ENCODE results near the gene LBHD2.

- PRO-cap: no peak
These were observed 15.3 kb downstream of the DYNC1H1 start for GRCh38 chr14:101979607-101980225.

GRCh38 chr14:101997011-101997388 is 32.6 kb downstream of the DYNC1H1 start:
- PRO-cap: no peak

- PRO-cap: no peak
These were observed 47.5 kb downstream of the WDR20 start for GRCh38 chr14:102186971-102187754.

GRCh38 chr14:102418364-102418888 is 55.7 kb downstream of the TECPR2 start:
- PRO-cap: no peak

DNA sequence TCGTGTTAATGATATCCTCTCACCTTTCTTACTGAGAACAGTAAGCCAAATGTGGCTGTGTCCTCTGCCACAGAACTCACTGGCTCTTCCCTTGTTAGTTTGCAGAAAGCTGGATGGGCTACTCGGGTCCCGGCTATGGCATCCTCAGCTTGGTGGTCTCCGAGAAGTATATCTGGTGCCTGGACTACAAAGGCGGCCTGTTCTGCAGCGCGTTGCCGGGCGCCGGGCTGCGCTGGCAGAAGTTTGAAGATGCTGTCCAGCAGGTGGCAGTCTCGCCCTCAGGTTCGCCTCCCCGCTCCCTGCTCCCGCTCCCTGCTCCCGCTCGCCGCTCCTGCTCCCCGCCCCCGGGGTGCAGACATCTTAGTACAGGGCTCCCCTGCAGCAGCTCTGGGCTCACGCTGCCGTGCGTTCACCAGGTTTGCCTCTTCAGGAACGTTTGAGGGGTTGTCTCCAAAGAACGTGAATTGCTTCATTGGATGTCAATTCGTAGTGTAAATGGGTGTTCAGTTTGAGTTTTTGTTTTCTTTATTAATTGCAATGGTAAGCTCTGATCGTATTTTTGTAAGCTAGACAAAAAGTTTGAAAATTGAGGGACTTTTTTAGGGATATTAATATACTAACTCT is 71.5 kb downstream of the ANKRD9 start:
- PRO-cap: unidirectional peak, plus-strand start at position 354 of the sequence

DNA sequence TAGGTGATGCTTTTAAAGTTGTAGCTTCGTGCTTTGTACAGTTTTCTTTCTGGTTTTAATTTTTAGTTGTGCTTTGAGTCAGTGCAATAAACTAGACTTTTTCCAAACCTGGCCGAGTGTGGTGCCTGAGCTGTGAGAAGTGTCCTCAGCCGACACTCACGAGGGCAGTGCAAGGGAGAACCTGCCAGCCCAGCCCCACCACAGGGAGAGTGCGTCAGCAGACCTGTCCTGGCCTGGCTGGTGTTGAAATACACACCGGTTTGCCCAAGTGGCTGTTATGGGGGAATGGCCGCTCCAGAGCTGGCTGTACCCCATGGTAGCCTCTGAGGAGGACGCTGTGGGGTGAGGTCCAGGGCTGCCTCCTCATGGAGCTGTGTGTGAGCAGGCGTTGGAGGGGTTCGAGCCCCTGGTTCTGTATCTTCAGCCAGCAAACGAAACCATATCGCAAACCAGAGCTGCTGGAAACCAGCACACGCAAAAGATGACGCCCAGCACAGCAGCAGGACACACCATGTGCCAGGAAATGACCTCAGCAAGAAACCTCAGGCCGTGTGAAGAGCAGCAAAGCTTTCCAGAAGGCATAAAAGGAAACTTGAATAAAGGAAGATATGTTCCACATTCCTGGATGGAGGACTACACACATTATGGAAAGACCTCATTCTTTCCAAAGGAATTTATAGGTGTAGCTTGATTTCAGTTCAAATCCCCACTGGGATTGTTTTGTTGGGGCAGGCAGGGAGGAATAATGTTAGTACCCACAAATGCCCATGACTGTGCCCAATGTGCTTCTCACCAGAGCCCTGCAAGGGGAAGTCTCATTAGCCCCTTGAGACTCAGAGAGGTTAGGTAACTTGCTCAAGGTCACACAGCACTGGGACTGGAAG is 9.3 kb downstream of the ANKRD9 start:
- PRO-cap: no peak

DNA sequence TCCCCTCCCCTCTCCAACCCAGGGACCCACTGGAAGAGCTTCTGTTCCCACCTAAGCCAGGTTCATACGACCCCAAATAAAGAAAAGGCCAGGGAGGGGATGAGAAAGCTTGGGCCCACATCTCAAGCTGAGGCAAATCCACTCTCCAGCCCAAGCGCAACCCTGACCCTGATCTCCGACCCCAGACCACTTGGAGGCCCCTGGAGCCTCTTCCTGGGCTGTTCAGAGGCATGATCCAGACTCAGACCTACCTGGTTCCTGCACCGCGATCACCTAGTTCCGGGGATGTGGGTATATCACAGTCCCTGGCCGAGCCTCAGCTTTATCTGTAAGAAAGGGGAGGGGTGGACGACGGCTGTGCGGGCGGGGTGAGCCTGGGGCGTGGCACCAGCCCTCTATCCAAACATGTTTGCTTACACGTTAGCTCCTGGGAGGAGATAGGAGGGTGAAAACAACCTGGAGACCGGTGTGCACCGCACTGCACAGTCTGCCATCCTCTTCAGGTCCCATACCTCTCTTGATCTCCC is 1.3 kb downstream of the ANKRD9 start:
- PRO-cap: no peak

DNA sequence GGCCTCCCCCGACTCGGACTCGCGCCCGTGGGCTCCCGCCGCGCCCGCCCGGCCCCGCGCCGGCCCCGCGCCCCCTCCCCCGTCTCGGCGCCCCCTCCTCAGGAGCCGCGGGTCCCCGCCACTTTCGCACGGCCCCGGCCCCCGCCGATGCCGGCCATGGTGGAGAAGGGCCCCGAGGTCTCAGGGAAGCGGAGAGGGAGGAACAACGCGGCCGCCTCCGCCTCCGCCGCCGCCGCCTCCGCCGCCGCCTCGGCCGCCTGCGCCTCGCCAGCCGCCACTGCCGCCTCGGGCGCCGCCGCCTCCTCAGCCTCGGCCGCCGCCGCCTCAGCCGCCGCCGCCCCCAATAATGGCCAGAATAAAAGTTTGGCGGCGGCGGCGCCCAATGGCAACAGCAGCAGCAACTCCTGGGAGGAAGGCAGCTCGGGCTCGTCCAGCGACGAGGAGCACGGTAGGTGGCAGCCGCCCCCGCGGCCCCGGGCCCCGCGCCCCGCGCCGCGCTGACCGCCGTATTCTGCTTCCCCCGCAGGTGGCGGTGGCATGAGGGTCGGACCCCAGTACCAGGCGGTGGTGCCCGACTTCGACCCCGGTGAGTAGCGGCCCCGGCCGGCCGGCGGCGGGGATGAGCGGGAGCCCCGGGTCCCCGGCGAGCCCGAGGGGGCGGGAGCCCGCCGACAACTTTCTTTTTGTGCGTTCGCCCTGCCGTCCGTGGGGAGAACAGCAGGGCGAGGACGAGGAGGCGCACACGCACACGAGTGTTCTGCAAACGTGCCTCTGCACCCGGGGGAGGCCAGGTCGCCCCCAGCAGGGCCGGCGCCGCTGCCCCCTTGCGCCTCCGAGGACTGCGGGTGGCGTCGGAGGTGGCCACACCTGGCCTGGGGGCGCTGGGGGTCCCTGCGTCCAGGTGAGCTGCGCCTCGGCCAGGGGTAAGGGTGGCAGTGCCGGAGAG is 564 bp downstream of the RCOR1 start:
- PRO-cap: bidirectional peak, plus-strand start at position 385 of the sequence, minus-strand start at position 279 of the sequence

DNA sequence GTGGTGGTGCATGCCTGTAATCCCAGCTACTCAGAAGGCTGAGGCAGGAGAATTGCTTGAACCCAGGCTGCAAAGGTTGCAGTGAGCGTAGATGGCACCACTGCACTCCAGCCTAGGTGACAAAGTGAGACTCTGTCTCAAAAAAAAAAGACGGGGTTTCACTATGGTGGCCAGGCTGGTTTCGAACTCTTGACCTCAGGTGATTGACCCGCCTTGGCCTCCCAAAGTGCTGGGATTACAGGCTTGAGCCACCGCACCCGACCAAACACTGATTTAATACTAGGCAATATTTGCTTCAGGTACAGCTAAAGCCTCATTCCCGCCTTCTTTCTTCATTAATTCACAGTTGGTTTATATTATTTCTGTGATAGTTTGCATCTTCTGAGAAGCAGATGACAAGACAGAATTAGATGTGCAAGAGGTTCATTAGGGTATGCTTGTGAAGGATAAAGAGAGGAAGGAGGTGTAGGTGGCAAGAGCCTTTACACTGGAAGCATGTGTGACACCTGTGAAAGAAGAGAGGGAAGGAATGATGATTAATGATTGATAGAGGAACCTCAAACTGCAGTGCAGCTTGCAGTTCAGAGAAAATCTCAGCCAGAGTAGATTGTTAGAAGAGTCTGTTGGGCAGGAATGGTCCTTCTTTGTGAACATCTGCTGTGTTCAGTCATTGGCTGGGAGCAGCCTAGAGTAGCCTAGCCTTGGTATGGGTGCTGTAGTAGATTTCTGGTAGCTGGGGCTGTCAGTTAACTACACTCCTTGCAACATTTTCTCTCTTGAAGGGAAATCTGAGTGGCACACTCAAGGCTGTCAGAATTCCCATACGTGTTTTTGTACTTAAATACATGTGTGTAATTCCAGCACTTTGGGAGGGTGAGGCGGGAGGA is 8.8 kb downstream of the RCOR1 start:
- PRO-cap: no peak

- PRO-cap: no peak
These were observed 26.0 kb downstream of the TRAF3 start for GRCh38 chr14:102802990-102803818.

- PRO-cap: no peak
These were observed 40.6 kb downstream of the TRAF3 start for GRCh38 chr14:102817803-102818314.

- PRO-cap: no peak
These were observed 62.8 kb downstream of the CDC42BPB start for GRCh38 chr14:102994380-102995056.

- PRO-cap: no peak
These were observed 42.7 kb downstream of the CDC42BPB start for GRCh38 chr14:103014414-103015344.

DNA sequence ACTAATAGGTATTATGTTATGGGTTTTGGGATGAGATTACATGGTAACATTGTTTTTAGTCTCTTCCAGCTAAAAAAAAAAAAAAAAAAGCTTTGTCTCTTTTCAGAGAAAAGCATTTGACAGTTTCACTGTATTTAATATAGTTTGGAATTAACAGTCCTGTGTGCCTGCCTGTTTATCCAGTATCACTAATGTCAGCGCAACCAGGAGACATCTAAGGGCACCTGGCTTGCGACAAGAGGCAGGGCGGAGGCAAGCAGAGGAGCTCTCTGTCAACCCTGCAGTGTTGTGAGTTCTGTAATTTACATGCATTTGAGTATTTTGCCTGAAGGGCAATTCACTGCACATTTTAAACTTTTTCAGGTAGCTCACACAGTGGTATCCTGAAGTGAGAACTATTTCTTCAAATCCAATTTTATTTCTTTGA is 6.0 kb downstream of the CDC42BPB start:
- PRO-cap: no peak

GRCh38 chr14:103083942-103084551 is at the start of gene LBHD2:
LBHD2 (plus strand) TSS chr14:103084210.
- PRO-cap: no peak

- PRO-cap: no peak
These were observed 4.0 kb downstream of the EXOC3L4 start for GRCh38 chr14:103098473-103098983.

DNA sequence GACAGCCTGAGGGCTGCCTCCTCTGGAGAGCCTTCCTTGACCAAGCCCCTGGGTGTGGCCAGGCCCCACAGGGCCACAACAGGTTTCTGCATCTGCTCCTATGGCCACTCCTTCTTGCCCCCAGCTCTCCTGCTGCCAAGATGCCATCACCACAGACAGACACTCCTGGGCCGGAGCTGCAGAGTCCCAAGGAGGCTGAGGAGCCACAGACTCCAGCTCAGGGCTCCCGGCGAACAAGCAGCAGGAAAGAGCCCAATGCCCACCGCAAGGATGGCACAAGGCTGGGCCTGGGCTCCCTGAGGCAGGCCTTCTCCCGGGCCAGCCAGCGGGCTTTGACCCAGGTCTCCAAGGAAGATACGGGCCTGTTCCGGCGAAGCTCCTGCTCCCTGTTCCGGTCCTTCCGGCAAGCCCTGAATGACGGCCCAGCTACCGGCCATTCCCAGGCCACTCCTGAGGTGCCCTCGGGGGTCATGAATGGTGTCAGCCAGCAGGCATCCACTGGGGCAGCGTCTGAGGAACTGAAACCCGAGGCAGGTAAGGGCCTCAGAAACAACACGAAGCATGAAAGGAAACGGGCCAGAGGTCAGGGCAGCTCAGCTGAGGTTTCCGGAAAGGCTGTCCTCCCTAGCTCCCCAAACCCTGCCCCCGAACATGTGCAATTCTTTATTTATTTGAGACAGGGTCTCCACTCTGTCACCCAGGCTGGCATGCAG is 5.7 kb downstream of the EXOC3L4 start:
- PRO-cap: no peak

GRCh38 chr14:103110553-103111472 is 12.4 kb upstream of the TNFAIP2 start:
- PRO-cap: no peak

GRCh38 chr14:103126627-103127314 is 3.5 kb downstream of the TNFAIP2 start:
- PRO-cap: bidirectional peak, plus-strand start at chr14:103127134, minus-strand start at chr14:103127107

DNA sequence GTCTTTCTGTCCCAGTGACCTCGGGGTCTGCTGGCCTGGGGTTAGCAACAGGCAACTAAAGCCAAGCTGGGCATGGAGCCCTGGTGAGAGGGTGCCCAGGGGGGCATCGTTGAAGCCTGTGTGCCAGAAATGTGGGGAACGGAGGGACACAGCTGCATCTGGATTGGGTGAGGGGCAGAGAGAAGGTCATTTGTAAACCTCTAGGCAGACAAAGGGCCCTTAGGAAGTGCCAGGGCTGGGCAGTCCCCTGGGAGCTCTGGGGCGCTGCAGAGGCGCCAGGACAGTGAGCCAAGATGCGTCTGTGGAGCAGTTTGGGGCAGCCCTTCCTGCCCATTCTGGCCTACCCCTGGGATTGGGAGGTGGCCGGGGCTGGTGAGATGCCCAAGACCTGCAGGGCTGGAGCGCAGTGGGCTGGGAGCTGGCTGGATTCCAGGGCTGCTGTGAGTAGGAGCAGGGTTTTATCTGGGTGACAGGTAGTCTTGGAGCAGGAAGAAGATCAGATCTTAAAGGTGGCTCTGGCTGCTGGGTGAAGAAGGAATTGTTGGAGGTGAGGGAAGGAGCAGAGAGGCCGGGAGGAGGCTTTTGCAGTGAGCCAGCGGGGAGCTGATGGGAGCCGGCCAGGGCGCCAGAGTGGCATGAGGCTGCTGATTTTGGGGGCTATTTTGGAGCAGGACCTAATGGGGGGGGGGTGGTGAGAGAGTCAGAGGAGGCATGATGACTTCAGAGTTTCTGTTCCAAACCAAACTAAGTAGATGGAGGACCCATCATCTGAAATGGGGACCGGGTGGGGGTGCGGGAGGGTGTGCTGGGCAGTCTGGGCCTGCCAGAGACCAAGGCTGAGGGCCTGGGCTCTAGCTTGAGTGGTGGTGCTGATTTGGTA is 5.8 kb downstream of the TNFAIP2 start:
- PRO-cap: no peak

All from endodermal cell (in vitro differentiated cells).